Right lobe of liver (tissue), 4 donors: ENCODE measurements around a stretch of chr18.

GRCh38 chr18:62420048-62420484 is 95.0 kb downstream of the TNFRSF11A start:
- PRO-cap, 4 experiments = peak in 1 of 4 experiments; most common minus-strand start chr18:62420265 (in 1)
- RAMPAGE, long total RNA, 2 experiments = no peak in any of the 2 experiments

DNA sequence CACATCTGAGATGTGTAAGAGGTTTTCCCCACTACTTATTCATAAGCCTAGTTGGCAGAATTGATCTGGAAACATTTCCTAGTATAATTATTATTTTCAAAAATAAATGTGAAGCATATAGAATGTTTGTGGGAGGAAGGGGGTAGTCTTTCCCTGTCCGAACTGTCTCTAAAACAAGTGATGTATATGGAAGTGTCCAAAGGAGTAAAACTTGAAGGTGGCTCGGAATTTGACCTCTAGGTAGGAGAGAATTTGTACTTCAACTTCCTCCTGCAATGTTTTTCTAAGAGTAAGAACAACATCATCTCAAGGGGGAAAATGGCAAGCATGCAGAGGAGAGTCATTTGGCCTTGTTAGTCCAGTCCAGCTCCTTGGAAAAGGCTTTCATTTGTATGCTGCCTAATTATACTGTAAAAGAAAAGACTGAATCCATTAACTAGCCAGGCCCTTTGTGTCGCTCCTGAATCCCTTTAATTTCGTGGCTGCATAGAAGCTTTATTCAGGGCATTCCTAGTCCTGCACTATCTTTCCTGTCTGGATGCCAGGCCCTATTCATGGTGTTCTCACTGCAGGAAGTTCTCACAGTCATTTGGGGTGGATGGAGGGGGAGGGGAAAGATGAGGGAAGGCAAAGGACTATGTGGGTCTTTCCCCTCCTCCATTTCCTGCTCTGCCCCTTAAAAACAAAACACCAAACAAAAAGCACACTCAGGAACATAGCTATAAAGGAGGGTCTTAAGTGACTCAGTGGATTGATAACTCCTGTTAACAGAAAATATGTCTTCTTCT is 36.0 kb downstream of the PHLPP1 start:
- PRO-cap, 4 experiments = no peak in any of the 4 experiments
- RAMPAGE, long total RNA, 2 experiments = no peak in any of the 2 experiments

DNA sequence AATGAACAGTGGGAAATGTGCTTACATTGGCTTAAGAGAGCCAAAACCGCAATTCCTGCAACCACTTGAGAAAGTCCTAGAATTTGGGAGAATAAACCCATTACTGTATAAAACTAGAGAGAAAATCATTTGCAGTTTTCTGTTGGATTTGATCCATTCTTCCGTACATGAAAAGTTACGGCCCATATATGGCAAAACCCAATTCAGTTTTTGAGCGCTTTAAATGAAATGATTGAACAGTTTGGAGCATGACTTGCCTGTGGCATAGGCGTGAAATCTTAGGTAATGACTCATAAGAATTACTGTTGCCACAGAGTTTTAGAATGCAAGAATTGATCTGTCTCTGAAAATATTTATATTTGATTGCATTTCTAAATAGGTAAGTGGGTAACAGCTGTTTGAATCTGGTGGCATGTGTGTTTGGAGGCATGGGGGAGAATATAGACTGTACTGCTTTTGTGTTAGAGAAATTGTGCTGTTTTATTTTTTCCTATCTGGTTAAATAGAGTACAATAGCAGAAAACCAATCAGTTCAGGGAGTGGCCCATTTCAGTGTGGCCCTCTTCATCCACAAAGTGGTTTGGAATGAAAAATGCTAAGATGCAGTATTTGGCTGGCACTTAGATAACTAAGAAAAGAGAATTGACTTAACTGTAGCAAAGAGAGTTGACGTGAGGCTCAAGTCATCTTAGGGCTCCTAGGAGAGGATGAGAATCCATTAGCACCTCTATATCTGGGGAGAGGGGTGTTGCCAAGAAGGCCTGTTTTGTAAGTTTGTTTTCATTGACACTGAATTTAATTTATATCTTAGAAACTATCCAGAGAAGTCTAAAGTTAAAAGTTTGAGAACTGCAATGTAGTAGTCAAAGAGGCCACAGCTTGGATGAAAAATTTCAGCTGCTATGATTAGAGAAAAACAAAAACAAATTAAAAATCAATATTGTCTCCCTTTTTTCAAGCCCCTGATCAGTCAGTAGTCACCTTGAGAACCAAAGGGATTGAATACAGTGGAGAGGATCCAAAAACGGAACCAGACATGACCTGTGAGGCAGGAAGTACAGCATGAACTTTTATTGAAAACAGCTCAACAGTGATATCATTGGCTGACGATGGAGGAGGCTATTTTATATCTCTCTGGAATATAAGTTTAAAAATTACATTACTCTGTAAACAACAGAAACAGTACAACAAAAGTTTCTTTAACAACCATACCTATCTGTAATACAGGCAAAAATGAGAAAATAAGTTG is 52.4 kb downstream of the PHLPP1 start:
- PRO-cap, 4 experiments = no peak in any of the 4 experiments
- RAMPAGE, long total RNA, 2 experiments = no peak in any of the 2 experiments

- PRO-cap, 4 experiments = no peak in any of the 4 experiments
- RAMPAGE, long total RNA, 2 experiments = no peak in any of the 2 experiments
Observed at GRCh38 chr18:63062416-63062653, 257.2 kb downstream of the BCL2 start.

DNA sequence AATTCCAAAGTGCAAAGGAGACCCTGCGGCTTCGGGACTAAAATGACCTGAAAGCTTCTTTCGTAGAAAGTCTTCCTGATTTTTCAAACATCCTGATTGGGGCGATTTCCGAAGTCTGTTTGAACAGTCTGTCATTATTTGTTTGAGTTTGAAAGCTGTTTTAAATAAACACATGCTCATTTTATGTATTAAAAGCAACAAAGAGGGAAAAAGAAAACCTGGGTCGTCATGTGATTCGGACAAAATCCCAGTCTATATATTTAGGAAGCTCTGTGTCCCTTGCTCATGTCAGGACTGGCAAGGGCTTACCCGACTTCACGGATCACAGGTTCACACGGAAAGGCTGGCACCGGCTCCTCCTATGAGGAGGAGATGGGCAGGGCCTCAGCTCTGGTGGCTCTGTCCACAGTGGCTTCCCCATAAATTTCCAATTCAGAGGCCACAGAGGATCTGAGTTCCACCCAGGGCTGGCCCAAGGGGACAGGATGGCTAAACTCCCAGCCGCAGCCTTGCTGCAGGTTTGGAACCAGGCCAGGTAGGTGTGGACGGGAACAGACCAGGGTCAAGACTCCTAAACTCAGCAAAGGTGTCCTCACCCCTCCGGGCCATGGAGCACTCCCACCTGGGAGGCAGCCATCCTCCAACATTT is 186.8 kb downstream of the BCL2 start:
- PRO-cap, 4 experiments = peak in 4 of 4 experiments; most common plus-strand start position 286 of the sequence (in 2); most common minus-strand start position 296 of the sequence (in 4)
- RAMPAGE, long total RNA, 2 experiments = start-site peak on the minus strand in 1 of 2 experiments, centred at position 410 of the sequence, 5 reads per replicate

- PRO-cap, 4 experiments = peak in 2 of 4 experiments; most common plus-strand start chr18:63162068 (in 2); most common minus-strand start chr18:63161855 (in 2)
- RAMPAGE, long total RNA, 2 experiments = no peak in any of the 2 experiments
Observed at GRCh38 chr18:63161496-63162247, 157.9 kb downstream of the BCL2 start.

- PRO-cap, 4 experiments = no peak in any of the 4 experiments
- RAMPAGE, long total RNA, 2 experiments = no peak in any of the 2 experiments
Observed at GRCh38 chr18:63272983-63273890, 46.3 kb downstream of the BCL2 start.

DNA sequence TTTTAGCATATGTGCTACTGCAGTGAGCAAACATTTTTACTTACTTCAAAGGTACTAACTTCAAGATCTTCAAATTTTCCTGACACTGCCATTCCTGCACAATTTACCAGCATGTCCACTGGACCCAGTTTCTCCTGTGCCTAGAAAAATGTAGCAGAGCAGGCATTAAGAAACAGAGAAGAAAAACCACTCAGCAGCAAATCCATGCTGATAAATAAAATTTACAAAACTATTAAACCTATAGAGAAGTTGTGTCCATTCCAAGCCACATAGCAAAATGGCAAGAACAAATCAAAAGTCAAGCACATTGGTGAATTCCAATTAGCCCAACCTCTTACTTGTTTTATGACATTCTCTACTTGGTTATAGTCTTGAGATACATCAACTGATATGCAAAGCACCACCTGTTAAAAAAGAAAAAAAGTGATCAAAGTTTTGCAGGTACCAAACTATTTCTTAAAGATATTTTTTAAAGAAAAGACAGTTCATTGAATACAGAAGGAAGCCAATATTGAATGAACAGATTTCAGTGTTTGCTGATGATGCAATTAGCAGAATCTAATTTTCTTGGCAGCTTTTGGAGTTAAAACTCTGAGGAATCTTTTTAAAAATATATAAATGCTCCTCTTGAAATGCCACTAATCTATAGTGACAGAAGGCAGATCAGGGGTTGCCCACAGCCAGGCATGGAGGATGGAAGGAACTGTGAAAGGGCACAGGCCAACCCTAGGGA is 11.7 kb downstream of the KDSR start:
- PRO-cap, 4 experiments = no peak in any of the 4 experiments
- RAMPAGE, long total RNA, 2 experiments = no peak in any of the 2 experiments

GRCh38 chr18:63416696-63417315 is 5.5 kb downstream of the VPS4B start:
- PRO-cap, 4 experiments = no peak in any of the 4 experiments
- RAMPAGE, long total RNA, 2 experiments = no peak in any of the 2 experiments

- PRO-cap, 4 experiments = no peak in any of the 4 experiments
- RAMPAGE, long total RNA, 2 experiments = no peak in any of the 2 experiments
Observed at GRCh38 chr18:63588543-63589482, 1.7 kb downstream of the SERPINB13 start.

GRCh38 chr18:63963676-63964432 is 6.0 kb upstream of the SERPINB8 start:
- PRO-cap, 4 experiments = peak in 2 of 4 experiments; most common plus-strand start chr18:63963892 (in 2)
- RAMPAGE, long total RNA, 2 experiments = no peak in any of the 2 experiments

GRCh38 chr18:69967963-69968294 is 20.3 kb upstream of the CD226 start:
- PRO-cap, 4 experiments = no peak in any of the 4 experiments
- RAMPAGE, long total RNA, 2 experiments = no peak in any of the 2 experiments

GRCh38 chr18:70375954-70376584 is 87.2 kb downstream of the SOCS6 start:
- PRO-cap, 4 experiments = no peak in any of the 4 experiments
- RAMPAGE, long total RNA, 2 experiments = no peak in any of the 2 experiments

DNA sequence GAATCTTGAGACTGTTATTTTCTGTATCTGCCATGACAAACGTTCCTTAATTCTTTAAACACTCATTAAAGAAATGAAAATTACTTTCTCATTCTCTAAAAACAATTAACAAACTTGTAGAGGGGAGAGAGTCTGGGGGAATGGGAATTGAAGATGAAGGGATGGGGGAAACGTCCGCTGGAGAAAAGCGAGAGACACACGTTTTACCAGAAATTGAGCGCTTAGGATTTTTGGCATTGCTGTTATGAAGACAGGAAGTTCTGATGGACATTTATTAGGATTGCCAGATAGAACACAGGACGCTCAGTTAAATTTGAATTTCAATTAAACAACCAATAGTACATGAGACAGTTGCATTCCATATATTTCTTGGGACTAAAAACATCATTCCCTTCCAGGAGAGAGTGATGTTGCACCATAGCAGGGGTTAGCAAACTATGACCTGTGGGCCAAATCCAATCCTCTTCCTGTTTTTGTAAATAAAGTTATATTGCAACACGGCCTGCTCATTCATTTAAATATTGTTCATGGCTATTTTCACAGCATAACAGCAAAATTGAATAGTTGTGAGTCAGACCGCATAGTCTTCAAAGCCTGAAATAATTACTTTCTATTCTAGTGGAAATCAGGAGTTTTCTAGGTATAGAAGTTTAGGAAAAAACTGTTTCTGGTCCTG is 131.2 kb downstream of the SOCS6 start:
- PRO-cap, 4 experiments = peak in 3 of 4 experiments; most common plus-strand start position 553 of the sequence (in 2); most common minus-strand start position 377 of the sequence (in 1)
- RAMPAGE, long total RNA, 2 experiments = no peak in any of the 2 experiments

- PRO-cap, 4 experiments = no peak in any of the 4 experiments
- RAMPAGE, long total RNA, 2 experiments = no peak in any of the 2 experiments
Observed at GRCh38 chr18:72013308-72013507, 530.9 kb downstream of the CBLN2 start.

GRCh38 chr18:72208889-72209727 is 335.0 kb downstream of the CBLN2 start:
- PRO-cap, 4 experiments = no peak in any of the 4 experiments
- RAMPAGE, long total RNA, 2 experiments = no peak in any of the 2 experiments

- PRO-cap, 4 experiments = no peak in any of the 4 experiments
- RAMPAGE, long total RNA, 2 experiments = no peak in any of the 2 experiments
Observed at GRCh38 chr18:73784640-73785197, 362.9 kb downstream of the FBXO15 start.

- PRO-cap, 4 experiments = no peak in any of the 4 experiments
- RAMPAGE, long total RNA, 2 experiments = no peak in any of the 2 experiments
Observed at GRCh38 chr18:74082987-74083540, 64.6 kb downstream of the FBXO15 start.

GRCh38 chr18:74217338-74218147 is 69.2 kb downstream of the TIMM21 start:
- PRO-cap, 4 experiments = peak in 4 of 4 experiments; most common plus-strand start chr18:74217574 (in 1); most common minus-strand start chr18:74217629 (in 4)
- RAMPAGE, long total RNA, 2 experiments = no peak in any of the 2 experiments

- PRO-cap, 4 experiments = peak in 4 of 4 experiments; most common plus-strand start chr18:74278284 (in 4); most common minus-strand start chr18:74278107 (in 1)
- RAMPAGE, long total RNA, 2 experiments = no peak in any of the 2 experiments
Observed at GRCh38 chr18:74277898-74278675, 13.7 kb downstream of the CYB5A start.